Peritoneum (tissue), 1 donor: ENCODE measurements around a stretch of chr2.

DNA sequence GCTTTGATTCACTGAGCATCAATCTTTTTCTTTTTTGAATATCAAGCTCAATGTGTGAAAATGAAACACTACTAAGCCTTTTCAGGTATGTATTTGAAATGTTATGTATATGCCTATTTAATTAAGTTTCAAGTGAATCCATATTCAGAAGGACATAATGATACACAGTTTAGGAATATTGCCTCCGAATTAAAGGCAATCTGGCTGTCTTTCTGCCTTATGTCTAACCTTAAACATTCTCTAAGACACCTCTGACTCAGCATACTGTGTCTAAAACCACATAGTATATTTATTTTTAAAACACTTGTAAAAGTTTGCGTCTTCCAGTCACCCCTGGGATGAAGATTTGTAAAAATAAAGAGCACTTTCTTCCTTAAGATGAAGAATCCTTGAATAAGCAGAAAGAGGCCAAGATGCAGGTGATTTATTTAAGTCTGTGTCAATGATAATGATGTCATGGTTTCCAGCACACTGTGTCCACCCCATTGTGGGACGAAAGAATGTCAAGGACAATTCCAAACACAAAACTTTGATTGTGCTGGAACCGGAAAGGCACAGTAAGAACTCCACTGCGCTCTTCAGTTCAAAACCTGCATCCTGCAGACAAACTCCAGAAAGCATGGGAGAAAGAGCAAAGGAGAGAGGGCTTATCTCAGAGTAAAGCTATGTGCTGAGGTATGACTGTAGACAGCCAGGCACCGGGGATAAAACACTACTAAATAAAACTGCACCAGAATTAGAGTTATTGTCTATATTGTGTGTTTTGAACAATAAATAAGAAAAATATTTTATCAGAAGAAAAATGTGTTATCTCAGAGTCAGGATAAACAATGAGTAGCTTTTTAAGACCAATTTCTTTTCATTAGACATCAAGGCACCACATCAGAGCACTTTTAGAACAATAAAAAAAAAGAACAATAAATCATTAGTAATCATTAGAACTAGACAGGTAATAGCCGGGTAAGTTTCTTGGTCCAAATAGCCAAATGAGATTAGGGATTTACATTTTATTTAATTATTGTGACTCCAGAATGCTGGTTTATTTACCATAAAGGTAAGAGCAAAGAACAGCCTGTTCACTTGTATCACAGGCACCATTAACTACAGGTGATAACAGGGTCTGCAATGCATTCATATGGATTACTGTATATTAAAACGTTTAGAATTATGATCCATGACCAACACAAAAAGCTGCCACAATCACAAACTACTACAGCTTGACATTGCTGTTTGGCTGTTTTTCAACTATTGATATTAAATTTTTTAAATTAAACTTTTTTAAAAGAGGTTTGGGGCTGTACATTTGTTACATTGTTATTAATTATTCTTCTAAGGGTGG is 92.7 kb downstream of the ZEB2 start:
- PRO-cap = no peak

DNA sequence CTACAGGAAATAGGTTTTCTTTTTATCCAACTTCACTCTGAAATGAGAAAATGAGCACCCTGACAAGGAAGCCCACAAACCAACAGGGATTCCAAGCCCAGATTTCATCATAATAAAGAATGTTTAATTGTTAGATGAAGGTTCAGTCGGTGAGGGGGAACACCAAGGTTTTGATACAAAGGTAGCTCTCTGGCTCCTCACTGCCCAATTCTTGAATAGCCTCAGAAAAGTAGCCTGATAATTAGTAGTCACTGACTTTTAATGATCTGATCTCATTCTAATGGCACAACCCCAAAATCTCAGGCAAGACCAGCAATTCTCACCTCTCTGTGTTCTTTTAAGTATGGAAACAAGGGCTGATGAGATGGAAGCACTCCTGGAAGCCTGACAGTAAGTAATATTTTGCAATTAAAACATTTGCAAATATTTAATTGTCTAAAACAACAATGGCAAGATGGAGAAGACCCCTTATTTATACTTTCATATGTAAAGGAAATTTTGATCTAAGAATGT is 75.2 kb downstream of the ZEB2 start:
- PRO-cap = no peak

DNA sequence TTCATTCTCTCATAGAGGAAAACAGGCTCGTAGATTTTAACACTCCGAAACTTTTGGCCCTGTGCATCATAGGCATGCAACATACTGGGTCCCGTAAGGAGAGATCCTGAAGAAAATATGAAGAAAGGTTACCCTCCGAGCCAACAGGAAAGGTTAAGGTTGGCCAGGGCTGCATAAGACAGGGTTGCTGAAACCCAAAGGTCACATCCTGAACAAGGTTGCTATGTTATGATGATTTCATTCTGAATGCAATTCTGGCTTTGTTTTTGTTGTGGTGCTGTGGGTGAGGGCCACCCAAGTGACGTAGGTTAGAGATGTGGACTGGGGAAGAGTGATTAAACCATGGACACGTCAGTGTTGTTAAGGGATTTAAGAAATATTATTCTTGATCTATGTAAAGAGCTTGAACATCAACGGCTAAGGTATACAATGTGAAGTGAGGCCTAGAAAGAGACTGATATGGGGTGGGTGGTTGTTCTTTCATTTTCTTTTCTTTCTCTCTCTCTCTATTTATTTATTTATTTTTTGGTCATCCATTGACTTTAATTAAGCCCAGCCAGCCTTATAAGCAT is 60.0 kb downstream of the ZEB2 start:
- PRO-cap = no peak

DNA sequence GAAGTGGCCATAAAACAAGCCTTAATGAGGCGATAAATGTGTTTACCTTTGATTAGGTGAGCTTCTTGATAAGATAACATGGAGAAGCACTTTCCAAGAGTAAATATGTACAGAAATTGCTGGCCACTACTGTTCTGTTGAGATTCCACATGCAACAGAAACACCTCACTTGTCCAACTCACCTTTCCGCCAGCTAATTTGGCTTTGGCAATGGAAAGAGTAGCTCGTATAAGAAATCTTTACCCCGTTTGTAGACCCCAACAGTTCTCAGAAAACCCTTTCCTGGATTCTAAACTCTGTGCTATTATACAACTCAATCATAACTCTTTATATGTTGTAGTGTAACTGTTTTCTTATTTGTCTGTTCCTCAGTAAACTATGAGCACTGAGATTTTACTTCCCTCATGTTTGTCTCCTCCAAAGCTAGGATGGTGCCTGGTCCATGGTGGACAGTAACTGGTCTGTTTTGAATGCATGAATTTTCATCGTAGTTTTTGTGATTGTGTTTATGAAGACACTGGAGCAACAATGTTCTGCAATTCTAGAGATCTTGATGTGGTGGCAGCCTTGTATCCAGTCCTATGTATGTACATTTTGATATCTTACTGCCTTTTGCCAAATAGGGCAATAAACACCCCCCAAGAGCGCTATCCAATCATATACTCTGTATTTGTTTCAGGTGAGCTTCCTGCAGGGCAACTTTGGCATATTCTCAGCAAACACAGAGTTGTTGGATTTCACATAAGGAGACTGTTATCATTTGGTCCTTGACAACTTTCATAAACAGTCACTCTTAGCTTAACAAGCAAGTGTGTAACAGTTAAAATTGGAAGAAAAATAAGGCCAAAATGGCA is 54.8 kb downstream of the ZEB2 start:
- PRO-cap = no peak

- PRO-cap = no peak
Measured at GRCh38 chr2:144468147-144469102, 51.5 kb downstream of the ZEB2 start.

DNA sequence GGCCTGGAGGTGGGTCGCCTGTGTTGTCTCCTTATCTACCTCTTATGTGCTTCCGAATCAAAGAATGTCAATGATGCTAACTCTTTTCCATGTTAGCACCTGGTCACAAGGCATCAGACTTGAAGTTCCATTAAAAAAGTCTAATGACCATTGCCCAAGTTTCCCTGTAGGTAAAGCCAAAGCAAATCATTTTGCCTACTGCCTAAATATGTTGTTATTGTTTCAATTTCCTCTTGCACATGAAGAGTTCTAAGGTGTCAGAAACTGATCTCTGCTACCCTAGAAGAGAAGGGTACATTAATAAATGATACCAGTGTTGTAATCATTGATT is 45.7 kb downstream of the ZEB2 start:
- PRO-cap = no peak

DNA sequence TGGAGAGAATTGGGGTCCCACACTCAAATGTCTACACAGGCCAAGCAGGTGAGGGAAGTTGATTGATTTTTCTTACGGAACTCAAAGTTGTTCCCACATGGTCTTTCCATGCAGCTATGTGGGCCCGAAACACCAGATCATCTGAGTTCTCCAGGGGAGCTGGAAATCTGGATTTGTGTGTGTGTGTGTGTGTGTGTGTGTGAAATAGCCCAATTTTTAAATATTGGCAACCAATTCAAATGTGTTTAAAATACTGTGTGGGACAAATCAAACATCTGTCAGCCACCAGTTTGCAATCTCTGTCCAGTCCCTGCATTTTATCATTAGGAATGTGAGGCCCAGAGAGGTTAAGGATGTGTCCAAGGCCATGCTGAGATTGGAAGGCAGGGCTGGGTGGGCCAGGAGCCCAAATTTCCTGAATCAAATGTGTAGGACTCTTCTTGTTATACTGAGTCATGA is 35.9 kb downstream of the ZEB2 start:
- PRO-cap = no peak

DNA sequence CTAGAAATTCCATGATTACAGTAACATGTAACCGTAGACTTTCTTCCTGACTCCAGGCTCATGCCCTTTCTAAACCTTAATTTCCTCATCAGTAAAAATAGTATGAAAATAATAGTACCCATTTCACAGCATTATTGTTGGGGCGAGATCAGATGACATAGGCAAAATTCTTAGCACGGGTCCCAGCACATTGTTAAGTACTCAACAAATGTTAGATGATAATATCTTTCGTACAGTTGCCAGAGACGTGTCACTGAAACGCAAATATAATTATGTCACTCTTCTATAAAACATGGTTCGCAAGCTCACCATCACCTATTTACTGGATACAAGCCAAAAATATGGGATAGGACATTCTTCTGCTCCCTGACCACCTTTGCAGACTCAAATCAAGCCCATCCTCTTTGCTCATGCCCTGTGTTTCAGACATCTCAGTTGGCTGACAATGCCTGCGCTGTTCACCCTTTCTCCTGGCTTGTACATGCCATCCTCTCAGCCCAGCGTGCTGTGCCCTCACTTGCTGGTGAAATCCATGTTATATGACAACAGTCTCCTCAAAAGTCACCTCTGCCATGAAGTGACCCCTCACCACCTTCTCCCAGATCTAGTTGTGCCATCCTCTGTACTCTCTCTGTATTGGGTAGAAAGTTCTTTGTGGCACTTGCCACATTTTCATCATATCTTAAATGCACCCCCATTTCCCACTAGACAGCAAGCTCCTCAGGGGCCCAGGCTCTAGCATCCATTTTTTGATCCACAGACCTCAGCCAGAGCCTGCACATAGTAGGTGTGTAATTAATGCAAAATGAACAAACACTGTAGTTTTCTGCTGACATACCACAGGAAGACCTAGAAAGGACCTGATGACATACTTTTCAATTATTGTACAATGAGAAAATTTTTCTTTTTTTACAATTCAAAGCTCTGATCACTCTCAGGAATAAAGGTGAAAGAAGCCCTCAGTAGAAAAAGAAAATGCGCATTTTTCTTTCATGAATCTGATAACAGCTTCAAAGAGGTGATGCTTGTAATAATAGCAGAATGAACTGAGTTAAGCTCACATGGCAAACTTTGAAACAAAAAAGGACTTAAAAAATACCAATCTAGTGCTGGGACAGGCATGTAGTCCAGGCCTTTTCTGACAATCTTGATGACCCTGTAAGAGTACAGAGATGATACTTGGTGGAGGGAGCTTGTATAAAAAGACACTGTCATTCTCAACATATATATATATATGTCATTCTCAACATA is 22.9 kb downstream of the ZEB2 start:
- PRO-cap = no peak

DNA sequence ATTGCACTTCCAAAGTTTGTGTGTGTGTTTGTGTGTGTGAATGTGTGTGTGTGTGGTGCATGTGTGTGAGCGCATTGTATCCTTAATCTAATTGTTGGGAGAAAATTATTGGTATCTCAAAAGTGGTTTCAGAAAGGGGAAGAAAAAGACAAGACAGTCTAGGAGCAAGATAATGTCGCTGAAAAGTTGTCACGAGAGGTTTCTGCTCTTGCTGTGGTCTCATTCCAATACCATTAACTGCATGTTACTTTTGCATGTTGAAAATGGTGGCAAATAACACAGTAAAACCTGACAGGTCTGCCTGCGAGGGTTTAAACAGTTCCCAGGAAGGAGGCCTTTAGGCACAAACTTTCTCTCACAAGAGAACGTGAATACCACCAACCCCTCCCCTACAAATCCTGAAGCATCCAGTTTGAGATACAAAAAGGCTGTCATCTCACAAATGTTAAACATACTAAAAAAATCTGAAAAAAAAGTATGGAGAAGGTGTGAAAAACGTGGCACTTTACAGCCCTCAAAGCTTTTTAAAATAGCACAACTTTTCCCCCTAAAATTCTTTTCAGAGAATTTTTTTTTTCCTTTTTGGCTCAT is 10.2 kb downstream of the ZEB2 start:
- PRO-cap = no peak

DNA sequence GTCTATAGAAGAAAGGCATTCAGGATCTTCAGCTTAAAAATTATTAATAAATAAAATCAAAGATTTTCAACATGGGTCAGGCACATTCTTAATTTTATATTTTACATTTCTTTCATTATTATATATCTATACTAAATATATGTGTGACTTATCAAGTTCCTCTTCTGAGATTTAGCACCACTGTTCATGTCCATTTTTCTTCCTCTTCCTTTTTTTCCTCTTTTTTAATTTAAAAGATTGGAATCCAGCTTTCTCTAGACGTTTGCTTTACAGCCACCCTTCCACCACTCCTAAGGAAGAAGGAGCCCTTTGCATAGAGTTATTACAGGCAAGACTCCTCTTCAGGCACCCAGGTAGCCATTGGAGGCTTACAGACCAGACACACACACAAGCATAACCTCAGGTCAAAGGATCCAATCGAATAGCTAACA is 2.2 kb upstream of the ZEB2 start:
- PRO-cap = no peak

DNA sequence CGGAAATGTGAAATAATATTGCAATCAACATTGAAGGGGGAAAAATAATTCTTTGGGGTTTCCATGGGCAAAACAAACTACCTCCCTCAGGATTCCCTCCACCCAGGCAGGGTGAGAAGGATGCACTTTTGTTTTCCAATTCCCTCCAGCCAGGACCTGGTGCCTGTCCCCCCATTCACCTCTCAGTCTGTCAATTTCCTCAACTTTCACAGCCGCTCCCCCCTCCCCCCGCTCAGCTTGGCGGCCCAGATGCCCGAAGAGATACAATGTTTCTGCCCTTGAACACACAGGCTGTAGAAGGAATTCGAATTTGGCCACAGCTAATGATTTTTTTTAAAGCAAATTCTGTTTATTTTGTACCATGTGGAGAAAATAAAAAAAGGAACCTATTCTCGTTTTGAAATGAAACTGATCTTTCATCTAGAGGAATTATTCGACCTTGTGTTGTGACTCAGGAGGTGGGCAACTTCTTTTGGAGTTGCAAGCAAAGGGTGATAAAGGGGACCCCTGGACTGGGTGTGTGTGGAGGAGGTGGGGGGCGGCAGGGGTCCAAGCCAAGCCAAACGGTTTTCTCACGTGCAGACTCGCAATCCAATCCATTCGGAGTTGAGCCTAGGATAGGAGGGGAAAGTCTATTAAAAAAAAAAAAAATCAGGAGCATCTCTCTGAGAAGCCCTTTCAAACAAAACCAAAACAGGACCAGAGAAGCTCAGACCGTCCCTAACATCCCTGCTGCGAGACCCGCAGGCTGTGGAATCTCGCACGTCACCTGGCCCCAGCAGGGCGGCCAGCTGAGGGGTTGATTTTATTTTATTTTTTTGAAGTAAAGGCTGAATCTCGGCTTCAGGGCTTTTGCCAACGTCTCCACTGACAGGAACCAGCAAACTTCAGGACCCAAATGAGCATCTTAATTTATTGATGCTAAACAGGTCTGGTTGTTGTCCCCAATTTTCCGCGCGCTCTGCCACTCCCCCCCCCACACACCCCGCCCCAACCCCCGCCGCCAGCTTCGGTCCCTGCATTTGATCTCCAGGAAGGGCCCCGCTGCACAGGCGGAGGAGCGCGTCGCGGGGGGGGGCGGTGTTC is 3.6 kb upstream of the ZEB2 start:
- PRO-cap = no peak

GRCh38 chr2:144529877-144530169 is 9.9 kb upstream of the ZEB2 start:
- PRO-cap = no peak

DNA sequence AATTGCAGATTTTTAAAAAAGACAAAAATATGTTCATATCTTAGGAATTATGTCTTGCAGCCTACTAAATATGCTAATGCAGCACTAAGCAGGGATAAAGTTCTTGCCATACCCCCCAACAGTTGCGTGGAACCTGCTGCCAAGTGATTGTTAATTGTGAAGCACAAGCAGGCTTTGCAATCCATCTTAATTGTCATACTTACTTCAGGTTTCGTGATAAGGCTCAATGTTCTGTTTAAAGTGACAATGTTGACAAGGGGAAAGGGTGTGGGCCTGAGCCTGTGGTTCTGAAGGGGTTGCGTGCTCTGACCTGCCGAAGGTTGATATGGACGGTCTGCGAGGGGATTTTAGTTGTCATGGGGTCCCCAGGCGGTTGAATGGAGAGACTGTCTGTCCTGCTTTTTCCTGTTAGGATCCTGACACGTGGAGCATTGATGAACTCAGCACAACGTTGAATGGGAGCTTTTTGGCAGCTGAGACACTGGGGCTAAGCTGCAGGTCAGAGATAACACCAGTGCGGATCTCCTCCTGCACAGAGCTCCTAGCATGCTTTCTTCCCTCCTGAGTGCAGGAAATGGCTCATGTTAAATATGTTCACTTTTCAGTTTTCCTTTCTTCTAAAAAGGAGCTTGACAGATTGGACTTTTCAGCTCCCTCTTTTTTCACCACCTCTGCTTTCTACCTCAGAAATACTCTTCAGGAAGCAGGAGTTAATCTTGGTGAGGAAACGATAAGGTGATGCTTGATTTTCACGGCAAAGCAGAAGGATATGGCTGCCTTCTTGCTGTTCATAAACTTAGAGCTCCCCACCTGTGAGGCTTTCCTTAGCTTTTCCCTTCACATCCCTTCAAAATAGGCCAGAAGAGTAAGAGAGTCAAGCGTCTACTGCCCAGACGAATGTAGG is 62.9 kb upstream of the ZEB2 start:
- PRO-cap = no peak

- PRO-cap = no peak
Measured at GRCh38 chr2:144702014-144702514, 182.1 kb upstream of the ZEB2 start.

- PRO-cap = no peak
Measured at GRCh38 chr2:145049402-145049705, 529.4 kb upstream of the ZEB2 start.

GRCh38 chr2:145800288-145800830 is 1280.4 kb upstream of the ZEB2 start:
- PRO-cap = no peak

GRCh38 chr2:146940146-146940702 is 904.6 kb upstream of the ACVR2A start:
- PRO-cap = no peak

GRCh38 chr2:148020211-148020553 is 355 bp downstream of the ORC4 start:
- PRO-cap = no peak

DNA sequence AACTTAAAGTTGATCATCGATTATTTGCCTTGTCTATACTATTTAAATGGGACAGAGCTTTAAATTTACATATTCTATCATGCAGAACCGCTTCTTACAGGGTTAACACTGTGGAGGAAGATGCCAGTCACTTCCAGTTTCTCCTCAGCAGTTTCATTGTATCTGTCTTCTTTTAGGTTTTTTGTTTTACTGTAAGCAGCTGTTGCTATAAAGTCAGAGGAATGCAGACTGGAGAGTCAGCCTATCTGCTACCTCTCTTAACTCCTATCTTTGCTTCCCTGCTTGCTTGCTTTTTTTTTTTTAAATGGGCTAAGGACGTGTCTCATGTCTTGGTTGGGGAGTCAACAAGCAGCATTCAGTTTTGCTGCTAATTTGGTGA is 8.9 kb downstream of the EPC2 start:
- PRO-cap = no peak

GRCh38 chr2:148680264-148680927 is 35.8 kb downstream of the EPC2 start:
- PRO-cap = no peak